Measurements from ENCODE around the genes ABCF3, PSMD2 and C3orf70.

DNA sequence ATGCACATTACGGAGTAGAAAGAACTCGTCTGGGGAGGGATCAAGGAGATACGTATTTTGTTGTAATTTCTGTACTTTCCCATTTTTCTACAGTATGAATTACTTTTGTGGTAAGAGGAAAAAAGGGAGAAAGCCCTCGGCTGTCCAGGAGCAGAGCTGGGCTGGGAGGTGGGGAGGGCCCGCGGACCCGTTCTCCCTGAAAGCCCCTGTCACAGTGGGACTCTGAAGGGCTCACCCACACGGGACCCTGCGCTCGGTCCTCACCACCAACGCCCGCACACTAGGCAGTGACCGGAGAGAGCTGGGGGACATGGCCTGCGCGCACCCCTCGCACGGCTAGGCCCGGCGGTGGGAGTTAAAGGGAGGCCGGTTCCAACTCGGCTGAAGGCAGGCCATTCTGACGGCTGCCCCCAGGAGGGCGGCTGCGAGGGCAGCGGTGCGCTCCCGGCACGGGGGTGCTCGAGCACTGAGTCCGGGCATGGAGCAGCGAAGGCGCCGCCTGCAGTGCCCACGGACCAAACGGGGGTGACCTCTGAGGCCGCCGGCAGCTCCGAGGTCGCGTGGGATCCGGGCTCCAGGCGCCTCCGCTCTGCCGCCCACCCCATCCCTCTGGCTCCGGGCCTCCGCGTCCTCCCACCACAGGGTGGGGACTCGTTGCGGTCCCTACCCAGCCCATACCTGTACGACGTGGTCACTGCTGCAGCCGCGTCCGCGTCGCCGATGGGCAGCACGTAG is 741 bp downstream of the MAP6D1 start:
- PRO-cap: no peak
- RAMPAGE, long total RNA, 4 experiments: no peak in any of the 4 experiments

- PRO-cap: no peak
- RAMPAGE, long total RNA, 4 experiments: no peak in any of the 4 experiments
These were observed 11.6 kb downstream of the ABCC5 start for GRCh38 chr3:184005926-184006643.

- PRO-cap: no peak
- RAMPAGE, long total RNA, 4 experiments: no peak in any of the 4 experiments
These were observed 488 bp downstream of the DVL3 start for GRCh38 chr3:184155612-184156117.

DNA sequence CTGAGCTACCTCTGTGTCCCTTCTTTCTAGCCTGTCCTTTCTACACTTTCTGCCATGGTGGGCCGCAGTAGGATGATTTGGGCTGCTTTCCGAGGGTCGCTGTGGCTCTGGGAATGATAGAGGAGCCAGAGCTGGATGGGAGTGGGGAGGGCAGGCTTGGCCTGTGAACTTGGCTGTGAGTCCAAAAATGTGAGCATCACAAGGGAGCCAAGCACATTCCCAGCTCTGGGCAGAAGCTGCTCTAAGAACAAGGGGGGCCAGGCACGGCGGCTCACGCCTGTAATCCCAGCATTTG is 5.7 kb downstream of the DVL3 start:
- PRO-cap: no peak
- RAMPAGE, long total RNA, 4 experiments: no peak in any of the 4 experiments

DNA sequence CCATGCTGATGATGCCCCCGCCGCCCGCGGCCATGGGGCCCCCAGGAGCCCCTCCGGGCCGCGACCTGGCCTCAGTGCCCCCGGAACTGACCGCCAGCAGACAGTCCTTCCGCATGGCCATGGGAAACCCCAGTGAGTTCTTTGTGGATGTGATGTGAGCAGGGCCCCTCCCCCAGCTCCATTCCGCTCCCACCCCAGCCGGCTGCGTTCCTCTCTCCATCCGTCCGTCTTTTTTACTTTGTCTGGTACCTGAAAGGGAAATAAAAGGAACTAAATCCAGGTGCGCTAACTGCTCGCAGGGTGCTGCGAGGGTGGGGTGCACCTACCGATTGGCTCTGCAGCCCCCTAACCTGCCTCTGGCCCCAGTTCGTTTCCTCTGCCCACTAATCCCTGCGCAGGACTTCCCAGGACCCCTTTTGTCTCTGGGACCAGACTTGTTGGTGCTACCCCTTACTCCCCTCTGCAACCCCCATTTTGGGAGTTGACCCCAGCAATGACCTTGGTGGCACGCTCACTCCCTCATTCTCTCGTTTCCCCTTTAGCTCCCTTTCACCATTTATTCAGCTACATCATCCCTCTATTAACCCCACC is 4.0 kb upstream of the AP2M1 start:
- PRO-cap: no peak
- RAMPAGE, long total RNA, 4 experiments: no peak in any of the 4 experiments

- PRO-cap: no peak
- RAMPAGE, long total RNA, 4 experiments: no peak in any of the 4 experiments
These were observed 3.1 kb upstream of the AP2M1 start for GRCh38 chr3:184171241-184172270.

GRCh38 chr3:184175817-184176354 is 1.2 kb downstream of the AP2M1 start:
- PRO-cap: no peak
- RAMPAGE, long total RNA, 4 experiments: no peak in any of the 4 experiments

- PRO-cap: bidirectional peak, plus-strand start at chr3:184186150, minus-strand start at chr3:184186062
- RAMPAGE, long total RNA, 4 experiments: start-site peak on the plus strand in 4 of 4 experiments, at chr3:184186182-184186203 at its widest, 203 to 566 reads per replicate
These were observed at the start of gene ABCF3 for GRCh38 chr3:184185076-184186261. ABCF3 (plus strand) TSS chr3:184186199.

DNA sequence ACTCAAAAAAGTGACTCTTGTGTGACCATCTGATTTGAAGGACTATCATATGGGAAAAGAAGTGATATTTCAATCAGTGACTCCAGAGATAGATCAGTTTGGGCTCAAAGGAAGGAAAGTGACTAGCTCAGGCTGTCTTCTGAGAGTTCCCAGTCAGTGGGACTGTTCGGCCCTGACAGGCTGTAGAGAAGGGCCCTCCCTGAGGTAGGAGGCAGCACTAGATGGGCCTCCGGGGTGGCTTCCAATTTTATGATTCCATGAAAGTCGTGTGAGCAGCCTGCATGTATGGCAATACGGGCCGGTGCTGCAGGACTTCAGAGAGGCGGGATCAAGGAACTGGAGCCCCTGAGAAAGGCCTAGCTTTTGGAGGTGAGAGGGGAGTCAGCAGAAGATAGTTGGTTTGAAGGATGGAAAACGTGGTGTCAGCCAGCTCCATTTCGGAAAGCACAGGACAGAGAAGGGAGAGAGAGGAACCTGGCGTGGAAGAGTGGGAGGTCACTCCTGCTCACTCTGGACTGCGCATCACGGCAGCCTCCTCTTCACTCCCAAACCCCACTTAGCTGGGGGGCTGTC is 9.9 kb downstream of the ABCF3 start:
- PRO-cap: no peak
- RAMPAGE, long total RNA, 4 experiments: no peak in any of the 4 experiments

DNA sequence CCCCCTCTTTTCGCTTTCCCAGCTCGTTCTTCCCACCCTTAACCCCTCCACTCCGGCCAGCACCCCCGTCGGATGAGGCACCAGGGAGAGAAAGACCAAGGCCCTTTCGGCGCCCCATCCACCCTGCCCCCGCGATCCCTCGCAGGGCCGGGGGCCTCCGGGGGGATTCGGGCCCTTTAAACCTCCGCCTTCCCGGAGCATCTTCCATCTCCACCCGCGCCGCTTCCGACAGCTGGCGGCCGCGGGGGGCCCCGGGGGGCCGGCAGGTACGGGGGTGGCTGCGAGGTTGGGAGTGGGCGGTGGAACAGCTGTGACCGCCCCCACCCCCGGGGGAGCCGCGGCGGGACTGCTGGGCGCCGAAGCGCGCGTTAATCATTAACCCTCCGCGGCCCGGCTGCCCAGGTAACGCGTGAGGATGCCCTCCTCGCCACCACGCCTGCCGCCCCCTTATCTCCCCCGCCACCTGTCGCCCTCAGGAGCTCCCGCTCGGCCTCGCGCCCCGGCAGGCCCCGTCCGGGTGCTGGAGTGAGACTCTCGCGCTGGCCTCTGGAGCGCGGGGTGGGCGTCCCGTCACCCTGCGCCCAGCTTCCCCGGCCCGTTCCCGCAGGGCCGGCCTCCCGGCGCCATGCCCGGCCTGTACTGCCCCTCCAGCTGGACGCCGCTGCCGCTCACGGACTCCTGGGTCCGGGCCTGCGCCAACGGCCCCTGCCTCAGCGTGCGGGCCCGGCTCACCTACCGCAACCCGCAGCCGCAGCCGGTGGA is 700 bp downstream of the VWA5B2 start:
- PRO-cap: no peak
- RAMPAGE, long total RNA, 4 experiments: no peak in any of the 4 experiments

- PRO-cap: no peak
- RAMPAGE, long total RNA, 4 experiments: no peak in any of the 4 experiments
These were observed 7.2 kb downstream of the ALG3 start for GRCh38 chr3:184241025-184242456.

DNA sequence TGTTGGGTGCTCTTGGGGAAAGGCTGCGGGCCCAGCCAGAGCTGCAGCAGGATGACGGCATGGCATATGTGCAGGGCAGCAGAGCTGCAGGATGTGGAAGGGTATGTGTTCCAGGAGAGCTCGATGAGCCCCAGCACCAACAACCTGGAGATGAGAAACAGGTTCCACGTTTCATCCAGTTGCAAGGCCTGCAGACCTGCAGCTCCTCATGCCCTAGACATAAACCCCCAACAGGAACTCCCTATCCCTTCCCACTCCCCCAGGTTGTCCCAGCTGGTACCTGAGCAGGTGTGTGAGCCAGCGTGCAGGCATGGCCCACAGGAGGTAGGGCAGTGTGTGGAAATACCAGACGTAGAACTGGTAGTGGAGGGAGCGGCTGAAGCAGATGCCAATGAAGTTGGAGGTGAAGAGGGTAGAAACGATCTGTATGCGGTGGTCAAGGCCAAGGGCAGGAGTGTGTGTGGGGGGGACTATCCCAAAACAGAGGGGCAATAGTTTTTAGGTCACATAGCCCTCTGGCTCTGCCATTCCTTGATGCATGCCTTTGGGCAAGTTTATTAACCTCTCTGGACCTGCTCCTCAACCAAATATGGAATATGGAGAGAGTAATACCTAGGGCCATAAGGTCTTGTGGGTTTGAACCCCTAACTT is 6.1 kb downstream of the ALG3 start:
- PRO-cap: no peak
- RAMPAGE, long total RNA, 4 experiments: no peak in any of the 4 experiments

DNA sequence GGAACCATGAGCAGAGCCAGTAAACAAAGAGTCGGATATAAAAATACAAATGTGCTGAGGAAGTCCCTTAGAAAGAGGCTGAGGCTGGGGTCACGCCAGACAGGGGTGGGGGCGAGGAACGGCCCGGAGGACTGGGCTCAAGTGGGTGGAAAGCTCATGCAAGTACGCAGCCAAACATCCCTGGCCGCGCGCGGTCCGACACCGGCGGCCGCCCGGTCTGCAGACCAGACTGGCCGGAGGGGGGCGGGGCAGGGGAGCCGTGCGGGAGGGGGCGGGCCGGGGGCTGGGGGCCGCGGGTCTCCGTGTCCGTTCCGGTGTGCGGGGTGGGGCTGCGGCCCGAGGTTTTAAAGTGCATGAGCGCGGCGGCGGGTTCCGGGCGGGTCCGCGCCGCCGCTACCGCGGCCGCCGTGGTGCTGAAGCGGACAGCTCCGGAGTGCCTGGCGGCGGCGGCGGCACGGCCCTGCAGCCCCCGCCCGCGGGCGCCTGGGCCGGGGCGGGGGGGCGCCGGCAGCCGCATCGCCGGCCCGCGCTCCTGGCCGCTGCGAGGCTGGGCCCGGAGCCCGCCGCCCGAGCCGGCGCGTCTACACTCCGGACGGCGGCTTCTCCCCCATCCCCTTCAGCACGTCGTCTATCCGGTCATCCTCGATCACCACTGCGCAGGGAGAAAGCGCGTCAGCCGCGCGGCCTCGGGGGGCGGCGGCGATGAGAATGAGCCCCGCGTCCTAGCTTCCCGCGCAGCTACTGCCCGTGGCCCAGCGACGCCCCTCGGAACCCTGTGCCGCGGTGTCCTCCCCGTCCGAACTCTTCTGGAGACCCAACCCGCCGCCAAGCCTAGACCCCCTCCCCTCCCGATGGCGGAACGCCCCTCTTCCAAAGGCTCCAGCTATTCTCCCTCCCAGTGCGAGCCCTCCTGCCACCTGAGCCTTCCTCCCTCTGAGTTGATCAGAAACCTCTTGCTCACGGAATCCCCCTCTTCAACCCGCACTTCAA is 1.5 kb downstream of the CAMK2N2 start:
- PRO-cap: no peak
- RAMPAGE, long total RNA, 4 experiments: no peak in any of the 4 experiments

- PRO-cap: bidirectional peak, plus-strand start at chr3:184299254, minus-strand start at chr3:184298946
- RAMPAGE, long total RNA, 4 experiments: start-site peak on the plus strand in 4 of 4 experiments, at chr3:184299231-184299269 at its widest, 97 to 633 reads per replicate
These were observed at the start of gene PSMD2 for GRCh38 chr3:184299153-184299975. PSMD2 (plus strand) TSS chr3:184299241.

- PRO-cap: no peak
- RAMPAGE, long total RNA, 4 experiments: no peak in any of the 4 experiments
These were observed 9.7 kb downstream of the CLCN2 start for GRCh38 chr3:184351221-184352585.

- PRO-cap: no peak
- RAMPAGE, long total RNA, 4 experiments: no peak in any of the 4 experiments
These were observed 2.8 kb downstream of the CHRD start for GRCh38 chr3:184382605-184383195.

DNA sequence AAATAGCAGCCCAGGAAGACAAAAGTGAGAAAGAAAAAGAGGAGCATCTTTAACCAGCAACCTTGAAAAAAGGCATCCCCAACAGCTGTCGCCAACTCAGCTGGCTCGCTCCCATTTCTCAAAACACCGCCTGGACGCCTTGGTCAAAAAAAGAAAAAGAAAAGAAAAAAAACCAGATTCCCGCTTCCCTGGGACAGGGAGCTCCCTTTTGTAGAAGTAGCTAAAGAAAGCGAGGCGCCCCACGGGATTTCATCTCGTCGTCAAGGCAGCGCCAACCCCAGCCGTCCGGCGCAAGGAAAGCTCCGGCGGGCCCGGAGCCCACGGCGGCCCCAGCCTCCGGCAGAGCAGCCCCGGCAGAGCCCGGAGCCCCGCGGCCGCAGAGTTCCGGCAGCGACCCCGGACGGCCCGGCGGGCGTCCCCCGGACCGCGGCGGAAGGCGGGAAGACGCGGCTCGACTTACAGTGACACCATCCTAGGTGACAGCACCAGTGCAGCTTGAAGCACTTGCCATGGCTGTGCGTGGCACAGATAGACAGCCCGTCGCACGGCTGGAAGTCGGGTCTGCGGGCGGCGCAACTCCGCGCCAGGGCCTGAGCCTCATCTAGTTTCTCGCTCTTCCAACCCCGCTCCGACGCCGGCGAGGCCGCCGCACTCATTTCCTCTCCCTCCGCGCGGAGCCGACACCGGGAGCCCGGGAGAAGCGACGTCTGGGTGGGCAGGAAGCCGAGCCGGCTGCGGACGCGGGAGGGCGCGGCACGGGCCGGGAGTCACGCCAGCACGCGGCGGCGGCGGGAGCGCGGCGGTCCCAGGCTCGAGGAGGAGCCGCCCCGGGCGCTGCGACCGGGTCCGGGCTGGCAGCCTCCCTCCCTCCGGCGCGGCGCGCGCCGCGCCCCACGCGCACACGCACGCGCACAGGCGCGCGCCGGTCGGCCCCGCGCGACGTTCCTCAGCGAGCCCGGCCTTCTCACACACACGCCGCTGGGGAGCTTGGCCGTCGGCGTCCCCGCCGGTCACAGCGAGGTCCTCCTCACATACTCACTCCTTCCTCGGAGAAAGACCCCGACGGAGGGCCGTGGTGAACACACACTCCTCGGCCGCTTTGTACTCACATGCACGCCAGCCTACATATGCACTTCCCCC is at the start of gene C3orf70:
TSS of gene C3orf70 (minus strand) at position 893 of the 1,140 bp plus-strand sequence.
- PRO-cap: unidirectional peak, plus-strand start at position 293 of the sequence; unidirectional peak, minus-strand start at position 888 of the sequence
- RAMPAGE, long total RNA, 4 experiments: start-site peak on the minus strand in 1 of 4 experiments, centred at position 686 of the sequence, 336 reads per replicate

DNA sequence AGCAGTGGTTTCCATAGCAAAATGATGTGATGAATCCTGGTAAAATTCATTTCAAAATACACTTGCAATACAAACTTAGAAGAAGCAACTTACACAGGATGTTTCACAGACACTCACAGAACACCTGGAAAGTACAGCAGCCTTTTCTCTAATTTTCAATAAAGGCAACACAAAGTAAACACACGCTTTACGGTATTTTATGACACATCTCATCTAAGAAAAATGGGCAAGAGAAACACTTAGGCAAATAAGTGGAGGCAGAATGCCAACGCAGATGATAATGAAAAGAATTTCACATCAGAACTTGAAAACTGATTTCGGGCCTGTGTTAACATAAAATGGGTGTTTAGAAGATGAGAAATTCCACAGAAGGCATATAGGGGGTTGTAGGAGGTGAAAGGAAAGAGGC is 25.7 kb upstream of the MAP3K13 start:
- PRO-cap: no peak
- RAMPAGE, long total RNA, 4 experiments: no peak in any of the 4 experiments

- PRO-cap: no peak
- RAMPAGE, long total RNA, 4 experiments: no peak in any of the 4 experiments
These were observed 9.1 kb upstream of the LIPH start for GRCh38 chr3:185561329-185561960.

- PRO-cap: no peak
- RAMPAGE, long total RNA, 4 experiments: no peak in any of the 4 experiments
These were observed 20.2 kb downstream of the SENP2 start for GRCh38 chr3:185606215-185606710.